Smooth muscle cell (in vitro differentiated cells): Measurements from ENCODE around the genes ZP3 and FGL2.

- RAMPAGE, long total RNA = no peak
These were observed 37.2 kb downstream of the TMEM120A start for GRCh38 chr7:75957023-75957755.

DNA sequence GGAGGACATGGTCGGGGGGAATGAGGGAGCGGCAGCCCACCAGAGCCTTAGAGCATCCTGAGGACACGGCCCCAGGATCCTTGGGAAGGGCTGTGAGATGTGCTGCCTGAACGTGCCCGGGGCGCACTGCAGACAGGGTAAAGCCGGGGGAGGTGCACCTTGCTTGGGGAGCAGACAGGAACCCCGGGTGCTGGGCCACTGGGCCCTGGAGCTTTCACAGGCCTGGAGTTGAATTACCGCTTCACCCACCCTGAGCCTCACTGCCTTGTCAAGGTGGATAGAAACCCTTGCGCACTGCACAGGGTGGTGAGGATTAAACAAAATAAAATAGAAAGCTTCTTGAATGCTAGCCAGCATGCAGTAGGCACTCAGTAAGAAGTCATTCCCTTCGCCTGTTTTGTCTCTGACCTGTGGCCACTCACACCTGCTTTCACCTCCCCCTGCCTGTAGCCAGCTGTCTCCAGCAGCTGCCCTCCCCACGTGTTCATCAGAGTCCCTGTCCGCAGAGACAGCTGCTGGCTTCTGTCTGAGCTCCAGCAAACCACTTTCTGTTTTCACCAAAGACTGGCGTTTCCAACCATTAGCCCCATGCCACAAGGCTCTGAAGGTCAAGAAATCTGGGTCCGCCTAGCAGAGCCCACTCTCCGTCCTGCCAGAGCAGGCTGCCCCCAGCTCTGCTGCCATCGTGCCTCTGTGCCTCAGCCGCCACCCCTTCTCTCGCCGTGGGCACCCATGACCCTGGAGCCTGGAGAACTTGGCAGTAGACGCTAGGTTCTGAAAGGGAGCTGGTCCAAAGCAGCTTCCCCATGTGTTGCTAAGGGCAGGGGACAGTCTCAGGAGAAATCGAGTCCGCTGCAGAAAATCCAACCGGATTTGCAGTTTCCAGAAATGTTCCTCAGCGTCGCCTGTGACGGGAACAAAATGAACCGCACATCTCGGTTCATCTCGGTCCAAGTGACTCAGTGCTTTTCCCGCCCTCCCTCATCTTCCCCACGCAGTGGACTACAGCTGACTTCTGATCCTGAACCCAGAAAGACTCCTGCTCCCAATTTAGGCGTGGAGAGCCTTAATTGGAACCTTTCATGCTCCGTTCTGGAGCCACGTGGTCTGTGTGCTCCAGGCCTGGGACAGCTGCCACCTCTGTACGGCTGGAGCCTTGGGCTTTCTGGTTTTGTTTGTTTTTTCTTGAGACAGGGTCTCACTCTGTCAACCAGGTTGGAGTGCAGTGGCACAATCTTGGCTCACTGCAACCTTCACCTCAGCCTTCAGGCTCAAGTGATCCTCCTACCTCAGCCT lies 28.1 kb downstream of the TMEM120A start:
- RAMPAGE, long total RNA = no peak

DNA sequence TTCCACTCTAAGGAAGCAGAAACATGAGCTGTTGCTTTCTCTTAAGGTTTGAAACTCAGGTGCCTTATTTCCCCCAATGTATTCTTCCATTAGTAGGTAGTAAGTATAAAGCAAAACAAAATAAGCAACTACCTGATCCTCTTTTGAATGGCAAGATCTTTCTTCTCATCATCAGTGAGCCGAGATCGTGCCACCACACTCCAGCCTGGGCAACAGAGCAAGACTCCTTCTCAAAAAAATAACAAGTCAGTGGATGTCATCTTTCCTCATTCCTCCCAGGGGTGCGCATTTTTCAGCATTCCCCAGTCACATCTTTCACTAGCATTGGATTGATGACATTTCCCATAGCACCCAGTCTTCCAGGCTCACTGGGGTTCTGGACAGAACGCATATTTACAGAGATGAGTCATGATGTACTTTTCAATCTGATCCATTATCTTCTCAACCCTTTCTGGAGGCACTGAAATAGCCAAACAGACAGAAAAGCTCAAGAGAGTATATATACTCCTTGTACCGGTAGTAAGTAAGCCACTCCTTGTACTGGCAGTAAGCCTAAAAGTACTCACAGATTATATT lies 60.5 kb downstream of the MDH2 start:
- RAMPAGE, long total RNA = no peak

GRCh38 chr7:76308918-76309274 lies 6.4 kb downstream of the HSPB1 start:
- RAMPAGE, long total RNA = no peak

DNA sequence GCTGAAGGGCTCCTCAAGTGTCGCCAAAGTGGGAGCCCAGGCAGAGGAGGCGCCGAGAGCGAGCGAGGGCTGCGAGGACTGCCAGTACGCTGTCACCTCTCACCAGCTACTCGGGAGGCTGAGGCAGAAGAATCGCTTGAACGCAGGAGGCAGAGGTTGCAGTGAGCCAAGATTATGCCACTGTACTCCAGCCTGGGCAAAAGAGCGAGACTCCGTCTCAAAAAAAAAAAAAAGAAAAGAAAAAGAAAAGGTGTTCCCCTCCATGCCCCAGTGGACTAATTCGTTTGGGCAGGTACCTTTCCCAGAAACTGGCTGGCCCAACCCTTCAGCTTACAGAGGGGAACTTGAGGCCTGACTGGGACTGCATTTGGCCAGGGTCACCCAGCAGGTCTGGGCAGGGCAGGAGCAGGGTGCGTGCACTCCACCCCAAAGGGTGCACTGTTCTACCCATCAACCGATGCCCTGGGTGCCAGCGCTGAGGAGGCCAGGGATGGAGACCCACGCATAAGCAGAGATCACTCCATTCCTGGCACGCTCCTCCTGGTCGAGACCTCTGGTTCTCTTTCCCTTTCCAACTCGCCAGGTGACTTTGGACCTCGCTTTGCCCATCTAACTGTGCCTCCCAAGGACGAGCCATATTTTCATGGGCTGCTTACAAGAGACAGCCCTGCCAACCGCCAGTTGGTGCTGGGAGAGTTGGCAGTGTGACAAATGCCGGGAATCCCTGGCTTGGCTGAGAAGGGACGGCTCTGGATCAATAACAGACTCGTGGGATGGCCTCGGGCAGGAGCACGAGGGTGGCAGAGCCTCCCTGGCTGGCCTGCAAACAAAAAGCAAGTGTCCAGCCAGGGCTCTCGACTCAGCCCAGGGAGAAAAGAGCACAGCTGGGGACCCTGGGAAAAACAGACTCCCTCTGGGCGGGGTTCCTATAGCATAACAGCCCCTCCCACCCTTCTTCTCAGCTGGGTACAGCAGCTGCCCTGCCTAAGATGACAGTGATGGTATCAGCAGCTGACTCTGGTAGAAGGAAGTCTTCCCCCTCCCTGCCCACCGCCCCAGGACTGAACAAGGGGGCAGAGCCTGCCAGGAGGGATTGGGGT lies 7.8 kb downstream of the HSPB1 start:
- RAMPAGE, long total RNA = no peak

DNA sequence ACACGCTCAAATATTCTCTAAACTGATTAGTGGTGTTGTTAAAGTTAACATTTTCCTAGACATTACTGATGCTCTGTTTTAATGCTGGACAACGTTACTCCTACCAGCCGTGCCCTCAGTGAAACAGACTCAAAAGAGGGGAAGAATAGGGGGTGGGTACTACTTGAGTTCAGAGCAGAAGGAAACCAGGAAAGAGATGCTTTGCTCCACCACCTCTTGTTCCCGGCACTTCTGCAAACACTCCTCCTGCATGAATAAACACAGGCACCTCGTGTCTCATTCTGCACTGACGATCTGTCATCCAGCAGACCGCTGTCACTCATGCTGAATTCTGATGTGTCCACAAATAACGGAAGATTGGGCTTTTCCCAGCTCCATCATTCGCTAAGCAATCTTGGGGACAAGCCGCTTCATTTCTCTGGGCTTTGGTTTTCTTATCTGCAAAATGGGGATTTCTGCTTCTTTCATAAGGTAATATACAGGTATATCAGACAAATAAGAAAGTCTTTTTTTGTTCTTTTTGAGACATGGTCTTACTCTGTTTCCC lies 26.7 kb downstream of the YWHAG start:
- RAMPAGE, long total RNA = no peak

DNA sequence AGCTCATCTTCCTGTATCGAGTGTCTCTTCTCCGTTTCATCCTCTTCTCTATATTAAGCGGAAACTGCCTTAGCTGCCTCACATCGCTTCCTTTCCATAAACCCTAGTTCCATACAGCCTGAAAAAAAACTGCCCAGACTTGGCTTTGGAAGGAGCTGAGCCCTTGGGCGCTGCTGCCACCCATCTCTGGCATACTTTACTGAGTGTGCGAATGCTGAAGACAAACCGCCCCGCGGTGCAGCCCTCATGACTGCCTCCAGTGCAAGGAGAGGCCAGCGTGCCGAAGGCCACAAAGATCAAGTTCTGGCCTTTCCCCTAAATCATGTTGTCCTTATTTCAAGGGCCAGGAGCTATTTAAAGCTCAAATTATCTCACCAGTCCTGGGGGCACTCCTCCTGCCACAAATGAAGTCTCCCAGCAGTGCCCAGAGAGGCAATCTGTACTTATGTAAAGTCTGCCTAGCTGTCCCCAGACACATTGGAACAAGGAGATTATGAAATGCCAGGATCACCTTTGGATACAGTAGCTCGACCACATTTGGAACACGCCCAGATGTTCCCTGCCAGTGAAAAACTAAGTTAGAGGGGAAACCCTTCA lies 25.2 kb downstream of the YWHAG start:
- RAMPAGE, long total RNA = no peak

DNA sequence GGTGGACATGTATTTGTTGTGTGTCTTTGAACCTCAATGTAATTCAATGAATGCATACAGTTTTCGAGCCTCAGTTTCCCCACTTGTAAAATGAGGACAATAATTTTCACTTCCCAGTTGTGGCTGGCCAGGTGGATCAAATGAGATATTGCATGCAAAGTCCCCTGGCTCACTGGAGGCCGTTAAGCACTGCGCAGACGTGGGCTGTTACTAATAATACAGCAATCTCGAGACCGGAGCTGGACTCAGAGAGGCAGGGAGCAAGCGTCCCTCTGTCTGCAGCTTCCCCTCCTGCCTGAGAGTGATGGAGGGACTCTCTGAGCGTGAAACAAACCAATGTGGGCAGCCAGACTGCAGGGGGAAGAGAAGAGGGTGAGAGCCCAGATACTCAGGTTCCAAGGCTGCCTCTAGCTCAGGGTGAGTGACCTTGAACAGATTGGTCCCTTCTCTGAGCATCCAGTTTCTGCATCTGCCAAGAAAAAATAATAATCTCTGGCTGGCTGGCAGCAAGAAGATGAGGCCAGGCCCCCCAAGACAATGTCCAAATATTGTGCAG lies 18.8 kb upstream of the YWHAG start:
- RAMPAGE, long total RNA = no peak

DNA sequence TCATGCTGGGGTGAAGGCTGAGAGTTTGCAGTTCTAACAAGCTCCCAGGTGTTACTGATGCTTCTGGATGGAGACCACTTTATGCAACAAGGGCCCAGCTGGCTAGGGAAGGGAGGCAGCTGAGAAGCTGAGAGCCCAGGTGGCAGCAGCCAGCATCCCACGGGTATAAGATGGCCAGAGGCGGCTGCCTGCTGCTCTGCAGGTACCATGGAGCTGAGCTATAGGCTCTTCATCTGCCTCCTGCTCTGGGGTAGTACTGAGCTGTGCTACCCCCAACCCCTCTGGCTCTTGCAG lies at the start of gene ZP3:
ZP3 (plus strand) TSS at position 193 of the 294 bp plus-strand sequence.
- RAMPAGE, long total RNA = no peak

- RAMPAGE, long total RNA = no peak
These were observed 6.1 kb upstream of the SPDYE16 start for GRCh38 chr7:76548904-76549980.

DNA sequence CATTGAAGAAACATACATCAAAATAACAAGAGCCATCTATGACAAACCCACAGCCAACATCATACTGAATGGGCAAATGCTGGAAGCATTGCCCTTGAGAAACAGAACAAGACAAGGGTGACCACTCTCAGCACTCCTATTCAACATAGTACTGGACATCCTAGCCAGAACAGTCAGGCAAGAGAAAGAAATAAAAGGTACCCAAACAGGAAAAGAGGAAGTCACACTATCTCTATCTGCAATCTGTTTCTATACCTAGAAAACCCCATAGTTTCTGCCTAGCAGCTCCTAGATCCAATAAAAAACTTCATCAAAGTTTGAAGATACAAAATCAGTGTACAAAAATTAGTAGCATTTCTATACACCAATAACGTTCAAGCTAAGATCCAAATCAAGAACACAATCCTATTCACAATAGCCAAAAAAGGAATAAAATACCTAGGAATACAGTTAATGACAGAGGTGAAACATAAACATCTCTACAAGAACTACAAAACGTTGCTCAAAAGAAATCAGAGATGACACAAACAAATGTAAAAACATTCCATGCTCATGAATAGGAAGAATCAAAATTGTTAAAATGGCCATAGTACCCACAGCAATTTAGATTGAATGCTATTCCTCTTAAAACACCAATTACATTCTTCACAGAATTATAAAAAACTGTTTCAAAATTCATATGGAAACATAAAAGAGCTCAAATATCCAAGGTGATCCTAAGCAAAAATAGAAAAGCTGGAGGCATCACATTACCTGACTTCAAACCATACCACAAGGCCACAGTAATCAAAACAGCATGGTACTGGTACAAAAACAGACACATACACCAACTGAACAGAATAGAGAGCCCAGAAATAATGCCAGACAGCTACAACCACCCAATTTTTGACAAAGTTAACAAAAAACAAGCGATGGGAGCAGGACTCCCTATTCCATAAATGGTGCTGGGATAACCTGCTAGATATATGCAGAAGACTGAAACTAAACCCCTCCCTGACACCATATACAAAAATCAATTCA lies 29.5 kb downstream of the POMZP3 start:
- RAMPAGE, long total RNA = no peak

DNA sequence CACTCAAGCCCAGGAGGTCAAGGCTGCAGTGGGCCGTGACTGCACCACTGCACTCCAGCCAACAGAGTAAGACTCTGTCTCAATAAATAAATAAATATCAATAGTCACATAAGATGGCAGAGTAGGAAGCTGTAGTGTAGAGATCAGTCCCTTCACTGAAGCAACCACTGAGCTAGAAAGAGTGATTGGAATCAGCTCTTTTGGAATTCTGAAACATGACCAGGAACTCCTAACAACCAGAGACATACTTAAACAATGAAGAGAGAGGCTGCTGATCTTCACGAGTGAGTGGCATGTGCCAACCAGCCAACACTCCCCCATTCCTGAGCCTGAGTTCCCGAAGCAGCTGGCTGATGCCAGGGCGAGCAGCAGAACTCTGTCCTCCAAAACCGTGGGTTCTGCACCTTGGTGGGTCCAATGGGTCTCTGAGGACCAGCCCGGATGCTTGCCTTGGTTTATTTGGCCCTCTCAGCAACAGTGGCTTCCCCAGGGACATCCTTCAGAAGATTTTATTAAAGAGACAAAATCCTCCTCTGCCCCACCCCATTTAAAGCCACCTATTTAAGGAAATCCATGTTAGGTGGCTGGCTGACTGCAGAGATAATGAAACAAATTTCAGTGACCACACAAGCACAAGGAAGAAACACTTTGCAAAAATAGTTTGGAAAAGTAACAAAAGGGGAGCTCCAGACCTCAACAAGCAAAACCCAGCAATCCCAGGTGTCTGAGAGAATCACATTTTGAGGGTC lies 18.1 kb upstream of the POMZP3 start:
- RAMPAGE, long total RNA = no peak

GRCh38 chr7:77198960-77200212 lies at the start of gene FGL2:
Gene FGL2, minus strand, starts transcription at chr7:77199819.
- RAMPAGE, long total RNA = no peak

DNA sequence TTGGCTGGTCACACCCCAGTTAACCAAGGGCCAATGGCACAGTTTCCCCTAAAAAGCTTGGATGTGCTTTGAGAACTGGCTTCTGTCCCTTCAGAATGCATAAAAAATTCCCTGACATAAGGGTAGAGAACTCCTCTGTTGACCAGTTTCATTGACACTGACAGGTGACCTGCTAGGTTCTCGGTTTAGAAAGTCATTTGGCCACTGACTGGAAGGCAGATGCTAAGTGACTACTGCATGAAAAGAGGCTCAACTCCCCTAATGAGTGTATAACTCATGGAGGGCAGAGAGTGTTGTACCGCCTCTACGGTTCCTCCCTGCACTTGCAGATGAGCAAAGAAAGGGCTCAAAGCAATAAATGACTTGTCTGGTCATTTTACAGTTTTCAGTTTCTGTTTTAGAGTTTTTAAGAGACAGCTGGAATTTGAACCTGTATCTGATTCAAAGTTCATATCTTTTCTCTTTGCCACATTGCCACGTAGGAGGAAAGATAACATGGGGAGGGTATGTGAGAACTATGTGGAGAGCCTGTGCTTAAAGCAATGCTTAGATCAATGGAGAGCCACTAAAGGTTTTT lies 2.9 kb upstream of the FGL2 start:
- RAMPAGE, long total RNA = no peak

DNA sequence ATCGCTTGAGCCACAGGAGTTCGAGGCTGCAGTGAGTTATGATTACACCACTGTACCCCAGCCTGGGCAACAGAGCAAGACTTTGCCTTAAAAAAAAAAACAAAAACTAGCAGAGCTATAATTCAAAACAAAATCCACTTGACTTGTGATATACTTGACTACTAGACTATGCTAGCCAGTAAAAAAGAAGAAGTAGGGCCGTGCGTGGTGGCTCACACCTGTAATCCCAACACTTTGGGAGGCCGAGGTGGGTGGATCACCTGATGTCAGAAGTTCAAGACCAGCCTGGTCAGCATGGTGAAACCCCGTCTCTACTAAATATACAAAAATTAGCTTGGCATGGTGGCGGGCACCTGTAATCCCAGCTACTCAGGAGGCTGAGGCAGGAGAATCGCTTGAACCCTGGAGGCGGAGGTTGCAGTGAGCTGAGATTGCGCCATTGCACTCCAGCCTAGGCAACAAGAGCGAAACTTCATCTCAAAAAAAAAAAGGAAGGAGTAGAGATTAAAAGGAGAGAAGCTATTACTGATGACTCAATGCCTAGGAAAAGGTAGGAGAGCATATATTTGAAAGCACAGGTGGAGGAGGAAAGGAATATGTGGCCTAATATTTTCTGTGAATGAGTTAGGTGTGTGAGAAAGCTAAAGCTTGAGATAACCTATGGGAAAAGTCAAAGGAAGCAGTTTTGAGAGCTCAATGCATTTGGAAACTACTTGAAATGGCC lies 26.0 kb upstream of the FGL2 start:
- RAMPAGE, long total RNA = no peak

DNA sequence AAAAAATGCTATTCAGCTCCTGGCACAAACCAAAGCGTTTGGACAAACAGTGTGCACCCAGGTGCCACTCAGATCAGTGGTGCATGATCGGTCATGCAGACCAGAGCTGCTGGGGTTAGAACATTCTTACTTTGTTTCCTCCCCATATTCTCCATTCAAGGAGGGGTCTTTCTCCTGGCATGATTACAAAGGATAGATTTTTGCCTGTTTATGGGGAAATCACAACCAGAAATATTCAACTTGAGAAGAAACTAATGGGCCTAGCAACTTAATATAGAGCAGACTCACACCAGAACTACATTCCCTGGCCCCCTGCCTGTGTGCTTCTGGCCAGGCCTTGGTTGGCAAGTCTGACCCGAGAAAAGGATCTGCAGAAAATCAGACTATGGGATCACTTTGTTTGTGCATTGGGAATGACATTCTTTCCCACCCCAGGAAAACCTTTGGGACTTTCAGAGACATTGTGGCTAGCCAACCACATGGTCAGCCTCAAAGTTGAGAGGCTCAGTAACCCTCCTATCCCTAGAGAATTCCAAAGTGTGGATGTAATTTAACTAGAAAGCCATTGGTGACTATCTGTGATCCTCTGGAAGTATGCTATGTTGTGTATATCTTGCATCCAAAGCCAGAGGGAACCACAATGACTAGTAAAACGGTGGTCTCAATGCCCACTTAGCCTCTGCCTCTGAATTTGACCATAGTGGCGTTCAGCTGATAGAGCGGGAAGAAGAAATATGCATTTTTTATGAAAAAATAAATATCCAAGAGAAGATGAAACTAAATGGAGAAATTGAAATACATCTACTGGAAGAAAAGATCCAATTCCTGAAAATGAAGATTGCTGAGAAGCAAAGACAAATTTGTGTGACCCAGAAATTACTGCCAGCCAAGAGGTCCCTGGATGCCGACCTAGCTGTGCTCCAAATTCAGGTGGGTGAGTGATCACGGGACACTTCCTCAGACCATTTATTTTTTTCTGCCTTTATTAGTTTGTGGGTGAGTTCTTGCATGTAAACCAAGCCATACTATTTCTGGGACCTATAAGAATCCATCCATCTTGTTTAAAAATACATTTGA lies 82.6 kb upstream of the FGL2 start:
- RAMPAGE, long total RNA = no peak

DNA sequence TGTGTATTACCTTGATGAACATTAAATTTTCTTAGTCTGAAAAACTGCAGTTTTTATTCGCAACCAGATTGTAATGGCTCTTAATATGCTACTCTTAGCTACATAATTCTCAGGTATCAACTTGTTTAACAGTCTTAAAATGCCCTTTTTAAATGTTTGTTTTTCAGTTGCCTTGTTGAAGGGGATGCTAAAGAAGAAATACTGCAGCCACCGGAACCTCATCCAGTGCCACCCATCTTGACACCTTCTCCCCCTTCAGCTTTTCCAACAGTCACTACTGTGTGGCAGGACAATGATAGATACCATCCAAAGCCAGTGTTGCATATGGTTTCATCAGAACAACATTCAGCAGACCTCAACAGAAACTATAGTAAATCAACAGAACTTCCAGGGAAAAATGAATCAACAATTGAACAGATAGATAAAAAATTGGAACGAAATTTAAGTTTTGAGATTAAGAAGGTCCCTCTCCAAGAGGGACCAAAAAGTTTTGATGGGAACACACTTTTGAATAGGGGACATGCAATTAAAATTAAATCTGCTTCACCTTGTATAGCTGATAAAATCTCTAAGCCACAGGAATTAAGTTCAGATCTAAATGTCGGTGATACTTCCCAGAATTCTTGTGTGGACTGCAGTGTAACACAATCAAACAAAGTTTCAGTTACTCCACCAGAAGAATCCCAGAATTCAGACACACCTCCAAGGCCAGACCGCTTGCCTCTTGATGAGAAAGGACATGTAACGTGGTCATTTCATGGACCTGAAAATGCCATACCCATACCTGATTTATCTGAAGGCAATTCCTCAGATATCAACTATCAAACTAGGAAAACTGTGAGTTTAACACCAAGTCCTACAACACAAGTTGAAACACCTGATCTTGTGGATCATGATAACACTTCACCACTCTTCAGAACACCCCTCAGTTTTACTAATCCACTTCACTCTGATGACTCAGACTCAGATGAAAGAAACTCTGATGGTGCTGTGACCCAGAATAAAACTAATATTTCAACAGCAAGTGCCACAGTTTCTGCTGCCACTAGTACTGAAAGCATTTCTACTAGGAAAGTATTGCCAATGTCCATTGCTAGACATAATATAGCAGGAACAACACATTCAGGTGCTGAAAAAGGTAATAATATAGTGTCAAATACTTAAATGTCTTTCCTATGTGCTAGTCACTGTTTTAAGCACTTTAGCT lies 69.3 kb upstream of the RSBN1L start:
- RAMPAGE, long total RNA = no peak

- RAMPAGE, long total RNA = no peak
These were observed 42.6 kb upstream of the RSBN1L start for GRCh38 chr7:77653592-77654125.

DNA sequence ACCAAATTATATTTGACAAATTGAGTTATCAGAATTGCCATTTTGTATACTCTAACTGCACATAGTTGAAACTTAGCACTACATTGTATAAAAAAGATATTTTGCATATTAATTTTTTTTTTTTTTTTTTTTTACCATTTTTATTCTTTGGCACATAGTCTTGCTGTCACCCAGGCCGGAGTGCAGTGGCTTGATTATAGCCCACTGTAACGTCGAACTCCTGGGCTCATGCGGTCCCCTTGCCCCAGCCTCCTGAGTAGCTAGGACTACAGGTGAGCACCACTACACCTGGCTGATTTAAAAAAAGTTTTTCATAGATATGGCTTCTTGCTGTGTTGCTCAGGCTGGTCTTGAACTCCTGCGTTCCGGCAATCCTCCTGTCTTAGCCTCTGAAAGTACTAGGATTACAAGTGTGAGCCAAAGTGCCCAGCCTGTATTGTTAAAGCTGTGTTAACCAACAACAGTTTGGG lies 15.0 kb downstream of the RSBN1L start:
- RAMPAGE, long total RNA = no peak

GRCh38 chr7:77797511-77797919 lies 719 bp downstream of the TMEM60 start:
- RAMPAGE, long total RNA = no peak